ENCODE results near the gene PICK1.

DNA sequence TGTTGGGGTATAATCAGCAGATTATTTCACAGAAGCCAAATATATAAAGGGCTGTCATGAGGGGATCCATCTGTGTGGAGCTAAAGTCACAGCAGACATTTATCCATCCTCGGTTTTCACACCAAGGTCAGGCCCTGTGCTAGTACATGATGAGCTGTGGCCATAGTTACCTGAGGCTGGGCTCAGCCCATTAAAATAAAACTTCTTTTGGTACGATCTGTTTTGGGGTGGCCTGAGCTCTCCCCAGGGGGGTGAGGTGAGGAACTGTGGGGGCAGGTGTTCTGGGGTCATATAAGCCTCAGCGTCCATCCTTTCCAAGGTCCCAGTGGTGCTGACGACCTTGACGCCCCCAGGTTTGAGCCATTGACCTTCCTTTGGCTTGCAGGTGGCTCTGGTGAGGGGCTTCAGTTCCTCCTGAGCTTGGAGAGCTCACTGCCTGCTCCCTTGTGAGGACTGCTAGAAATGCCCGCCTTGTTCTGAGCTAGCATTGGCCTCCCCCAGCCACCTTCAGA, 1.4 kb upstream of the TRIOBP start:
- PRO-cap = no peak

DNA sequence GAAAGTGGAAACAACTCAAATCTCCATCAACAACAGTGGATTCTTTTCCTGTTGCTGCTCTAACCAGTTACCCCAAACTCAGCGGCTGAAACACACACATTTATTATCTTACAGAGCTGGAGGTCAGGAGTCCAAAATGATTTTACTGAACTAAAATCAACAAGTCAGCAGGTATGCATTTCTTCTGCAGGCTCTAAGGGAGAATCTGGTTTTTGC, 9.0 kb upstream of the H1-0 start:
- PRO-cap = no peak

GRCh38 chr22:37804111-37804383, 982 bp upstream of the H1-0 start:
- PRO-cap = no peak

DNA sequence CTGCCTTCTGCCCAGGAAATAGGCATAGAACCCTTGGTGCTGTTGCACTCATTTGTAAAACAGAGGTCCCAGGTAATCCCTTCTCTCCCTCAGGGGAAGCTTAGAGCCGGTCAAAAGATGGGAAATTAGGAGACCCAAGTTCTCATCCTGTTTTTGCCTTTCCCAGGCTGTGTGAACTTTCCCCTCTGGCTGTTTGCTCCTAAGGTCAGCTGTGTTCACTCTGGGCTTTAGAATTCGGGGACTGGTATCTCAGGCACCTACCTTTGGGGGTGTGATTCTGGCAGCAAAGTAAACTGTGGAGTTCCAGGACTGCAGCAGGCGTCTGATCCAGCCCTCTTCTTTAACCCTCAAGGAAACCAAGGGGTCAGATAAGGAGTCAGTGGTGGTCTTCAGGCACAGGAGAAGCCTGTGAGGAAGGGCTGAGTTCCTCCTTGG, 1.4 kb downstream of the GCAT start:
- PRO-cap = no peak

DNA sequence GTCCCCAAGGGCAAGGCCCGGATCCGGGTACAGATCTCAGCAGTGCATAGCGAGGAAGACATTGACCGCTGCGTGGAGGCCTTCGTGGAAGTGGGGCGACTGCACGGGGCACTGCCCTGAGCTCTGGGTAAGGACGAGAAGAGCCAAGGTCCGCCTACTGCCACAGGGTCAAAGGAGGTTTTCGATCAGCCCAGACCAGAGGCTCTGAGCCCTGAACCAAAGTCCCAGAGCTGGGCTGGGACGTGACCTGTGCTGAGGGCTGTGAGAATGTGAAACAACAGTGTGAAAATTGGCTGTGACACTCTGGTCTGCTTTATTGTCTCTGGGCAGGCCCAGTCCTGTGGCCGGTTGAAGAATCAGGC, 6.6 kb upstream of the GALR3 start:
- PRO-cap = no peak

DNA sequence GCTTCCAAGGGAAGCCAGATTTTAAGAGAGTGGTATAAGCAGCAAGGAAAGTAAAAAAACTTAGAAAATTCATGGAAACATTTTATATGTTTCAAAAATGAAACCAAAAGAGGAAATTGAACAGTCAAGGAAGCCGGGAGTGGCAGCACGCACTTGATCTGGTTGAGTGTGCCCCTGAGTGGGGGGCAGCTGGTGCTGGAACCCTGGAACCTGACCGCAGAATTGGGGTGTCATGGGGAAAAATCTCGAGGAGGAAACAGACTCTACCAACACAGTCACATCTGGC, 14.0 kb downstream of the MICALL1 start:
- PRO-cap = unidirectional peak, plus-strand start at position 123 of the sequence

DNA sequence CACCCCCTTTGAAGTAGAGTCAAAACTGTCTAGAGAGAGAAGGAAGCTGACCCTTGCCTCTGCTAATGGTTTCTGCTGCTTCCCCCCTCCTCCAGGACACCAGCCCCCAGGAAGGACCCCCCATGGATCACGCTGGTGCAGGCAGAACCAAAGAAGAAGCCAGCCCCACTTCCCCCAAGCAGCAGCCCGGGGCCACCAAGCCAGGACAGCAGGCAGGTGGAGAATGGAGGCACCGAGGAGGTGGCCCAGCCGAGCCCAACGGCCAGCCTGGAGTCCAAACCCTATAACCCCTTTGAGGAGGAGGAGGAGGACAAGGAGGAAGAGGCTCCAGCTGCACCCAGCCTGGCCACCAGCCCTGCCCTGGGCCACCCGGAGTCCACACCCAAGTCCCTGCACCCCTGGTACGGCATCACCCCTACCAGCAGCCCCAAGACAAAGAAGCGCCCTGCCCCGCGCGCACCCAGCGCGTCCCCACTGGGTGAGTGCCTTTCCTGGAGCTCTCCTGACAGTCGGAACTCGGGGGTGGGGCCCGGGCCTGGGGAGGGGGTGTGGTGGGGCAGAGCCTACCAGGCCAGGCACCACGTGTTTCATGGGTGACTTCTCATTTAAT, 19.6 kb downstream of the MICALL1 start:
- PRO-cap = no peak

DNA sequence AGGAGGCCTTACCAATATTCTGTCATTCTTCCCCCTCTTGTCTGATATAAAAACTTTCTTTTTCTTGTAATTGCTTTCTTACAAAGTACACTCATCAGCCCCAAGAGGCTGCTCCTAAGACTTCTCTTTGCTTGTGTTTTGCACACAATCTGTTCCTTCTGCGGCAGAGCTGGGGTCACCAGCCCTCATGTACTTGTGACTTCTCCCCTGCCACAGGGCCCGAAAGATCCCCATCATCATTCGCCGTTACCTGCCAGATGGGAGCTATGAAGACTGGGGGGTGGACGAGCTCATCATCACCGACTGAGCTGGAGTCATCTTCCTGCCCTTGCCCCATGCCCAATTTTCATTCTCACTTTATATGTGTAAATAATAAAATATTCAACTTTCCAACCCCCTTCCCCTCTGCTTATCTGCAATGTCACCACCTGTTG, 13.9 kb downstream of the POLR2F start:
- PRO-cap = no peak

DNA sequence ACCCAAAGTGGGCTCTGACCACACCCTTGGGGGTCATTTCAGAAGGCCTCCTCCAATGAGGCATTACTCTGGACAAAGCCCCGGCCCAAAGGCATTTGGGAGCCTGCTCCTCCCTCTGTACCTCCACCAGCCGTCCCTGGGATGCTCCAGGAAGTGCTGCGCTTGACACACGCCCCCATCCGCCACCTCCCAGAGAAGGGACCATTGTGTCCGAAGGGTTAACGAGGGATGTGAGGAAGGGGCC, 31.8 kb upstream of the SOX10 start:
- PRO-cap = no peak

GRCh38 chr22:38056999-38058286, at the start of gene PICK1:
PICK1 (plus strand) TSS chr22:38057404.
- PRO-cap = bidirectional peak, plus-strand start at chr22:38057407, minus-strand start at chr22:38057170

GRCh38 chr22:38088533-38089320, 4.7 kb upstream of the SLC16A8 start:
- PRO-cap = unidirectional peak, plus-strand start at chr22:38089094

- PRO-cap = no peak
These were observed 12.7 kb downstream of the BAIAP2L2 start for GRCh38 chr22:38097495-38098395.

- PRO-cap = no peak
These were observed 3.8 kb downstream of the PLA2G6 start for GRCh38 chr22:38177655-38178371.

DNA sequence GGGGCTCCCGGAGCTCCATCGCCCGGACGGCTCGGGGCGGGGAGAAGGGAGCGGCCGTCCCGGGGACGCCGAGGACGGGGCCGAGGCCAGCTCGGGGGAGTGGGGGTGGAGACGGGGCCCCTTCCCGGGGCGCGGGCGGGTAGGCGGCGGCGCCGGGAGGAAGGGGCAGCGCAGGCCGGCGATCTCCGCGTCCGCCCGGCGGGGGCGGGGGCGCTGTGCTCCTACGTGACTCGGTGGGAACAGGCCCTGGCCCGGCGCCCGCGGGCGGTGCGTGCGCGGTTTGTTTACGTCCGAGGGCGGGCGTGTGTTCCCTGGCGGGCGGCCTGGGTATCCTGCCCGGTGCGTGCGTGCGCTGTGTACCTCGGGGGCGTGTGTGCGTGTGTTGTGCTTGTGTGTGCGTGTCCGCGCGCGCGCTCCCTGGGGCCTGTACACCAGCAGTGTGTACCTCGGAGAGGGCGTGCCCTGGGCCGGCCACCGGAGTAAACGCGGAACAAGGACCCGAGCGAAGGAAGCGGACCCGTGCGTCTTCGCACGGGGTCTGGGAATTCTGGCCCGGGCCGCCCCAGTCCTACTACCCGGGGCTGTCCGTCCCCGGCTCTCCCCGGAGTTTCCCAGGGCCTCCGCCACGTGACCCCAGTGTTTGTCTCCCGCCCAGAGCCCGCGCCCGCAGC, 656 bp downstream of the MAFF start:
- PRO-cap = bidirectional peak, plus-strand start at position 328 of the sequence, minus-strand start at position 210 of the sequence; unidirectional peak, minus-strand start at position 540 of the sequence

GRCh38 chr22:38261997-38262529, 10.7 kb downstream of the TMEM184B start:
- PRO-cap = no peak

- PRO-cap = no peak
These were observed 4.5 kb downstream of the CSNK1E start for GRCh38 chr22:38312763-38313069.

DNA sequence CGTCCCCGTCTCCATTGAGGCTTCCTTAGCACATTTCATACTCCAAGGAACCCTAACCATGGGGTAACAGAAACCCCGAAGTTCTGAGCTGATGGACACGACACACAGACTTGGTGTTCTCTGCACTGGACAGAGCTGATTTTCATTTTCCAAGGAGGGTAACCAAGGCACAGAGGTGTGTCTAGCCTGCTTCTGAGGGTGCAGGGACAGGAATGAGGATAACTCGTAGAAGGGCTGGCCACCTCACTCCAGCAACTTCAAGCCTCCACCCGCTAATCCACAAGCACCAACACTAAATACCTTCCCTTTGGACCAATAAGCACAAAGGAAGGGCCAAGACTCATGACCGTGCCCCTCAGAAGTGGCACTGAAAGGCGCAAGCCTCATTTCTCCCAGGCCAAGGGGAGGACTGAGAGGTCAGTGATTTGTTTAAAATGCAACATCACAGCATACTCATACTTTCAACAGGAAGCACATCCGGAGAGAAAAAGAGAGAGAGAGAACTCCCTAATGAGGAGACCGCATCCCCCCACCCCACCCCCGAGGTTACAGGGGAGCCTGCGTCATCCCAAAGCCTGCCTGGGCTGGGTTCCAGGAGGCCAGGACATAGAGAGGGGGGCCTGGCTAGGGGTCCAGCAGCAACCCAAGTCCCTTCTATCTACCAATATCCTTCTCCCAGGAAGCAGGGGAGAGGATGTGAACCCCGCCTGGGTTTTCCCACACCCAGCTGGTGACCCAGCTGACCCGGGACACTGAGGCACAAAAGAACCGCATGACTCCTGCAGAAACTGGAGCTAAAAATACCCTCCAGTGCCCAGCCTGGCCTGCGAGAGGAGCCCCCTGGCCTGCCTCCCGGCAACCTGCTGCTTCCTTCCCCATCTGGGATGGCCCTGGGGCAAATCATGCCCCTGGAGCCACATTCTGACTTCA, 3.9 kb downstream of the CSNK1E start:
- PRO-cap = no peak

DNA sequence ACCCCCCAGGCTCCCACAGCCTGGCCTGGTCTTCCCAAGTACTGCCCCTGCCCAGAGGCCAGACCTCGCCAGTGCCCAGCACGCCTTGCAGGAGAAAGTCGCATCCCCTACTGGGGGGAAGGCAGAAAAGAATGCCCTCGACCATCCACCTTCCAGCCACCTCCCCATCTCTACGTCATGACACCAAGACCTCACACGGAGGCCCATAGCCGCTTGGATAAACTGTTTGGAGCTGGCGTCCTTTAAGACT, 2.8 kb downstream of the CSNK1E start:
- PRO-cap = no peak

DNA sequence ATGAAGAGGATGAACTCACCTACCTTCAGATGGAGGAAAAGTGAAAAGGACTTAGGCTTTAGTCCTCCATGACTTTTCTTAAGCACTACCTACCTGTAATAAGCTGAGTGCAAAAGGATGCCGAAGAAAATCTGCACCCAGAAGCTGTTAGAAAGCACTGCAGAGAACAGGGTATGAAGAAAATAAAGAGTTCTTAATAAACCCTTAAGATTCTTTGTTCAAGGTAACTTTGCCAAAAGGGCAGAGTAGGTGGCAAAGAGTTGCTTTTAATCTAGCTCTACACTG, 16.7 kb downstream of the KDELR3 start:
- PRO-cap = no peak

GRCh38 chr22:38490069-38490349, 16.1 kb downstream of the DDX17 start:
- PRO-cap = no peak